Peritoneum (tissue), 1 donor: ENCODE measurements around the genes IFT172 and PLB1.

- PRO-cap, result no peak
Measured at GRCh38 chr2:27445927-27446538, 3.9 kb downstream of the KRTCAP3 start.

DNA sequence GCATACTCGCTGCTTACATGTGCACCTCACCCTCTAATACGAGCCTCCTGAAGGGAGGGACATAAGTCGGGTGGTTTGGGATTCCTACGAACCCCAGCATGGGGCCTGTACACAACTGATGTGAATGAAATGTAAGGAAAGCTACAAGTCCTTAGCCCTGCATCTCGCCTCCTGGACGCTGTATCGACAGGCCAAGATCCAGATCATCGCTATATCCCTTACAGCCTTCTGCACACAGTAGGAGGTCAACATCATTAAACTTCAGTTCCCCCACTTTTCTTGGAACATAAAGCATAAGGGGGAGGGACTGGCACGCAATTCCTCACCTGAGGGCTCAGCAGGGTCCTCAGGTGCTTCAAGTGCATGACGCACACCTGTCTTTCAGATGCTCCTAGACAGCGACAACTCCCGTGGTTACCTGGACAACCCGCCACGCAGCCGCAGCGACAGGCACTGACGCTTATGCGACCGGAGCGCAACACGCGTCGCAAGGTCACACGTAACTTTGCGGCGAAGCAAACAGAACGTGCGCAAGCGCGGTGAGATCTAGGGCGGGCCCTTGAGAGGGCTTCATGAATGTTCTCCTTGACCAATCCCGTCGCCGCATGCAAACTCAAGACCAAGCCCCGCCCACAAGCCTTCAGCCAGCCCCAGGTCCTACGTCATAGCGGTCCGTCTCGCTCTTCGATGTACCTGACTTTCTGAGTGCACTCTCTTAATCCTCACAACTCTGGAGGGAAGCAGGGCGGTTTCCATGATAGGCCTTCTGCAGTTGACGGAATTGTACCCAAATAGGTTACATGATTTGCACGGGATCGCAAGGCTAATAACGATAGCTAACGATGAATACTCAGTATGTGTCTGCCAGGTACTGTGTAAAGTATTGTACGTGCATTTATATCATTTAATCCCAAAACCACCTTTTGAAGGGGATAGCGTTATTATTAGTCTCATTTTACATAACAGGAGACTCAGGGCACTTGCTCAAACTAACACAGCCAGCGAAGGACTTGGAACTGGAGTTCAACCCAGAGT lies at the start of gene IFT172:
IFT172 (minus strand) TSS at position 455 of the 1,035 bp plus-strand sequence.
- PRO-cap, result no peak

DNA sequence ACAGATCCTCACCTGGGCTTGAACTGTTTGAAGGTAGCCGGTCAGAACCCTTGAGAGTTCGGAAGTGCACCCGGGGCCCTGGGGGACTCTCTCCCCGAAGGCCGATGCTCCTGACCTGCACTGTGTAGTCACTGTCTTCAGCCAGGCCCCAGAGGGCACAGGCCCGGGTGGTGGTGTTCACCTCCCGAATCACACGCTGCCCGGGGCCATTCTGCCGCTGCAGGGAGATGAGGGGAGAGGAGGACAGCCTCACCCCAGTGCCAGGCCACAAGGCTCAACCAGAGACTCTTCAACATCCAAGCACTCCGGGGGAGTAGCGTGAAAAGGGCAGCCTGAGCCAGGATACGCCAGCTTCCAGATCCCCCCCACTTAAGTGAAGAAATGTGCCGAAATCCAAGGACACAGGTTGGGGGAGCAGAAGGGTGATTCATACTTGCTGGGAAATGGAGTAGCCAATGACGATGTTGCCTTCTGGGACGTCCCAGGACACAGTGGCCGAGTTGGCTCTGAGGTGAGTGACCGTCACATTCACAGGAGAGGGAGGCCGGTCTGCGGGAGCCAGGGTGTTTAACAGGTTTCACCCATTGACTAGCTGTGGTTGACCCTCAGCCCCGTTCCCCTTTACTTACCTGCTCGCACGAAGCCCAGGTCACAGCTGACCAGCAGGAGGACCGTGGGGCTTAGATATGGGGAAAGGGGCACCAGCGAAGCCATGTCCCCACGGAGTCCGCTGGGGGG lies 913 bp downstream of the FNDC4 start:
- PRO-cap, result unidirectional peak, plus-strand start at position 531 of the sequence

GRCh38 chr2:27653336-27654083 lies 9.9 kb downstream of the SUPT7L start:
- PRO-cap, result no peak

GRCh38 chr2:27683305-27683992 lies 19.8 kb downstream of the SLC4A1AP start:
- PRO-cap, result no peak

GRCh38 chr2:27707262-27707803 lies 43.6 kb downstream of the SLC4A1AP start:
- PRO-cap, result no peak

GRCh38 chr2:27721467-27721692 lies 50.1 kb upstream of the MRPL33 start:
- PRO-cap, result no peak

DNA sequence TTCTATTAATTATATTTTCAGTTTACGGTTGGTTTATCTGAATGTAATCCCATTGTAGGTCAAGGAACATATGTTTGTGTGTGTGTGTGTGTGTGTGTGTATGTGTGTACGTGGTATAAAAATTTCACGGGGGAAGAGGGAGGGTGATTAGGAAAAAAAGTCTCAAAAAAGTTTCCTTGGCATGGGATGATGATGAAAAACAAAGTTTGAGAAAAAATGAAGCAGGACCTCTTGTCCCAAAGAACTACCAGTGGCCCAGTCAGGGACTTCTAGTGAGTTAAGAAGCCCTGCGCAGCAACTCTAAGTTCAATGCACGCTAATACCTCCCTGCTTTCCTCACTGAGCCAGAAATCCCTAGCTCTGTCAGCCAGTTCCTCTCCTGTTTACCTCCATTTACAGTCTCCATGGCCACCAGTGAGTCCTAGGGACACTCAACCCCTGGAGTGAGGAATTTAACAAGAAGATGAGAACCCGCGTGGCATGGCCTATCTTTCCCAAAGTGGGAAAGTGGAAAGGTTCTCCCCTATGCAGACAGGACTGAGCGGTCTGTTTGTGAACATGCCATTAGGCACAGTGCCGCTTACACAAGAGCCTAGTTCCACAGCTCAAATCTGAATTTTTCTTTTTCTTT lies 31.0 kb downstream of the MRPL33 start:
- PRO-cap, result no peak

- PRO-cap, result no peak
Measured at GRCh38 chr2:28163365-28163959, 229.2 kb upstream of the FOSL2 start.

DNA sequence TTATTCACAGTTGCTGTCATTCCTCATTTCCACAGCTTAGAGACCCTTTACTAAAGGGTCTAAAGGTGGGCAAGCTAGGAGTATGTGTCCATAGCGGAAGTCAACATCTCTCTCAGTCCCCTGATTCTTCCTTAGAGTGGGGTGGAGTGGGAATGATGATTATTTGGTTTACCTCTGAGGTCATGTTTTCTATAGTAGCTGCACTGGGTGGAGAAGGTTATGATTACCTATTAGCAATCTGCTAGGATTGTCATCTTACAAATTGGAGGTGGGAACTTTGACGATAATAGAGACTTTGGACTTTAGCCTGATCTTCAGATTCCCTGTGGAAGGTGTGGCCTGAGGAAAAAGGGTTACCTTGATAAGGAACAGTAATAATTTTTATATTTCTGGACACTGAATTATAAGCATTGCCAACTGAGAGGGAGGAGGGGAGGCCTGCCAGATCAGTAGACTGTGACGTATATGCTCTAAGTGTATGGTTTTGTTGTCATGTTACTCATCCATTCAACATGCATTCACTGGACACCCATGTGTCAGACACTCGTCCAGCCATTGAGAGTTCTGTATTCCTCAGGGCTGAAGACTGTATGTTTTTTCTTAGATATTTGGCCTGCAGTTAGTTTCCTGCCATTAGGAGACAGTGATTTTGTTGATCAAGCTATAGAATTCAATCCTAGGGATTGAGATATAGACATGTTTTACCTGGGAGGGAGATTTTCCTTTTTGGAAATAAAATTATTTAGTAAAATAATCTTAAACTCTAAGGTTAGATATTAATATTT lies 183.3 kb upstream of the FOSL2 start:
- PRO-cap, result no peak

- PRO-cap, result no peak
Measured at GRCh38 chr2:28342180-28343429, 50.1 kb upstream of the FOSL2 start.

DNA sequence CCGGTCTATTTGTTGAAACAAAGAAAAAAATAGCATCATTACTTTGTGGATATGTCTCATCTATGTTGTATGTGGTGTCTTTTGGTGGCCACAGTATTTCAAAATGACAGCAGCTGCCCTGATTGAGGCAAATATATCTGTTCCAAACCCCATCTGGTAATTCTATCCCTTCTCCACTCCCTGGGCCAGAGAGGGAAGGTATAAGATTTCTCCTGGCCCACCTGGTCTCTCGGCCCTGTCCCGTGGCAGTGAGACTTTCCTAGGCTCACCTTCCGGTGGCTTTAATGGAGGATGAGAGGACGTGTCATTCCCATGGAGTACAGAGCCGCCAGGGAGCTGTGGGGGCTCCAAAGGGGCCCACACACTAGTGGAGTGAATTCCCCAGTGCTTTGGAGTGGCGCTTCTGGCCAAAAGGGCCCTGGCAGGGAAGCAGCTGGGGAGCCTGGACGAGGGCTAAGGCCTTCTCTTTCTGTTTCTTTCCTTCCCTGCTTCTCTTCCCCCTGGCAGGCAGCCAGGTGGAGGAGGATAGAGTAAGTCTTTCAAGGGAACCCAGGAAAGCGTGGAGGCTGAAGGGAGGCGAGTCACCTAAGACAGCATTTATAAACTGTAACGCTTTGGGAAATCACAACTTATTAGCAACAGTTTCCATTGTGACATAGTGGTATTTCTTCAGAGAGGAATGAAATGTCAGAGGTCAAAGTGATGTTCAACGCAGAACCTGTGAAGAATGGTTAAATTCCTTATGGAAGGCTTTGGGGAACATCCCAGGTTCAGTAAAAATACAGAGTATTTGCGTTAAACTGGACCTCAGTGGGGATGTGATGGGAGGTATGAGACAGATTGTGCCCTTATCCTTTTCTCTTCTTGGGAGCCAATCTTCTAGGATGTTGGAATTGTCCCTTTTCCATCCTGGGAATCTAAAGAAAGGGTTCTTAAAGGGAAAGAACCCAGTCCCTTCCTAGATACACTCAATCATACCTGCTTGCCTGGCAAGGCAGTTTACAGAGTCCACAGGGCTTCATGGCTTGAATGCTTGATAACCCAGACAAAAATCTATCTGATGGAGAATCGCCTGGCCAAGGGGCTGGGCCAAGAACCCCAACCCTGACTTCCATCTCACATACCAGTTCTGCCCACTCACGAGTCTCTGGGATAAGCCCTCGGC lies 5.9 kb downstream of the FOSL2 start:
- PRO-cap, result no peak

DNA sequence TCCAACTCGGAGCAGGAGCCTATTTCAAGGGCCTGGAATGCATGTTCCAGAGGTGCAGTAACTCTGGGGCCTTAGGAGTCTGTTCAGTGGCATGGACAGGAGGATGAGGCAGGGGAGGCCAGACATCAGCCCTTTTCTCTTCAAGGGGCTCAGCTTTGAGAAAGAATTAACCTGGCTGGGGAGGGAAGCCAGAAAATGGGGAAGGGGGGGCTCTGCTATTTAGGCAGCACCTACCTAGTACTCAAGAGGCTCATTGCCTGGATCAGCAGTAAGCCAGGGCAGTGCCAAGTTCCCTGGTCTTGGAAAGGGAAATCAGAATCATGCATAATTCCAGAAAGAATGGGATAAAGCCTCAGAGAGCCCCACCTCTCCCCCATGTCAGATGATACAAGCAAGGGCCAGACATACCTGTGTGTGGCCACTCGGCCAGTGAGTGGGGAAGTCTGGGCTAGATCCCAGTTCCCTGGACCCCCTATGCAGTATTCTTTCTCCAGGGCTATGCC lies 12.3 kb downstream of the FOSL2 start:
- PRO-cap, result no peak

GRCh38 chr2:28495709-28496398 lies at the start of gene PLB1:
TSS of gene PLB1 (plus strand) at chr2:28496060.
- PRO-cap, result no peak

GRCh38 chr2:28547775-28548053 lies 51.9 kb downstream of the PLB1 start:
- PRO-cap, result no peak

- PRO-cap, result no peak
Measured at GRCh38 chr2:28612210-28612531, 116.3 kb downstream of the PLB1 start.

DNA sequence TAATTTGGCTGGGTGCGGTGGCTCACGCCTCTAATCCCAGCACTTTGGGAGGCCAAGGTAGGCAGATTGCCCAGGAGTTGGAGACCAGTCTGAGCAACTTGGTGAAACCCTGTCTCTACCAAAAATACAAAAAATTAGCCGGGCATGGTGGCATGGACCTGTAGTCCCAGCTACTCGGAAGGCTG lies 127.8 kb downstream of the PLB1 start:
- PRO-cap, result no peak

DNA sequence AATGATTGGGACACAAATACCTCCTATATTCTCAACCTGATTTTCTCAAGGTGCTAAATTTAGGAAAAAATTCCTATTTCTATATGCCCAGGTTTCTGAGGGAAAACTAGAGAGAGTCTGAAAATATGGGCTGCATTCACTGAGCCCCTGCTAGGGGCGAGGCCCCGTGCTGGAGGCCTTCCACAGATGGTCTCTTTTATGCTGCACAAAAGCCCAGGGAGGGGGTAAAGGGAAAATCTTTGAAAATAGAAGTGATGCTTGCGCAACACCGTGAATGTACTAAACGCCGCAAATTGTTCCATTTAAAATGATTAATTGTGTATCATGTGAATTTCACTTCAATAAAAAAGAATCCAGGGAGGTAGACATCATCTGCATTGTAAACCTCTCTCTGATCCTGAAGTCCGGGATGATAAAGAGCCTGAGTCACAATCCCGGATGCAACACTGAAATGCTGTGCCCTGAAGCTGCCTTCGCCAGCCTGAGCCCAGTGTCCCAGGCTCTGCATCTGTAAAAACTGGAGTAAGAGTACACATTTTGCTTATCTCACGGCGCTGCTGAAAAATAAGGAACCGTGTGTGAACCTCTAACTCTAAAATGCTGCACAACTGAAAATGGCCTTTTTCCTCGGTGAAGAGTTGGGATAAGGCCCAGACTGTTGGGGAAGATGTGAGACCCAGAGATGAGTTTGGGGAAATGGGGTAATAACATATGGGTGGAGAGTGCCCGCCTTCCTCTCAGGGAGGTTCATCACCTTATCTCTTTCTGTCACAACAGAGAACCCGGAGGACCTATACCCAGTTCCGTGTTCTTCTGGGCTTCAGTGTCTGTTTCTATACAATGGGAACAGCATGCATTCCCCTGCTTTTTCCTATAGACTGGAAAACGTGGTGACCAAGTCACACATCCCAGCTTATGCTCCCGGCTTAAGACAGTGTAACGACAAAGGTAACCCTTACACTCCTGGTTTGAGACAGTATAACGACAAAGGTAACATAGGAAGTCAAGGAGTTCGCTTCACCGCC lies 107.5 kb upstream of the PPP1CB start:
- PRO-cap, result no peak

GRCh38 chr2:28658305-28659060 lies 93.1 kb upstream of the PPP1CB start:
- PRO-cap, result no peak

DNA sequence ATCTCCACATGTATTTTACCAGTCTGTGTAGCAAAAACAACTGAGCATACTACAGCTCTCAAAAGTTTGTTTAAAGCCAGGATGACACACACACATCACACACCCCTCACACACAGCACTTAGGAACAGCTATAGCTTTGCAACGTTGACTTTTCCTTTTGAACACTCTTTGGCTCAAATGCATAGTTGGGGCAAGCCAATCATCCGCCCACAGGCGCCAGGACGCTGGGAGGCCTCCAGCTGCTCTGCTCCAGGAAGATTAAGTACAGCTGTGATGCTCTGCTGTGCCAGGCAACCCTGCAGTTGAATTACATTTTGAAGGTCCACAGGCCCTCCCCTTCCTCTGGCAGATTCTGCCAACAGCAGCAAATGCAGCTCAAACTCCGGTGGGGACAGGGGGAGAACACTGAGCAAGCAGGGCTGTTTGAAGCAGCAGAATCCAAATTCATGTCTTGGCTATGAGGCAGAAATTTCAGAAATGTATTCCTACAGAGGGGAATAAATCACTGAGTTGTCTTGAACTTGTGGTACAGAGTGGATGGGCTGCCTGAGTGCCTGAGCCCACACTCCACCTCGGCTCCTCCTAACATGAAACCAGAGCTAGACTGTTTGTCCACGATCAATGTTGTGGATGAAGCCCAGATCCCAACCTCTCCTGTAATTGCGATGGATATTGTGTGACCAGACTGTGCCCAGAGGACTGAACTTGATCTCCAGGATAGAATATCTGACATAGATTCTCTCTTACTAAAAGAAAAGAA lies 86.5 kb upstream of the PPP1CB start:
- PRO-cap, result no peak